A172 (cell line): ENCODE results near the gene MREG.

- RAMPAGE, long total RNA, result no peak
These were observed 39.3 kb downstream of the FN1 start for GRCh38 chr2:215396498-215397072.

DNA sequence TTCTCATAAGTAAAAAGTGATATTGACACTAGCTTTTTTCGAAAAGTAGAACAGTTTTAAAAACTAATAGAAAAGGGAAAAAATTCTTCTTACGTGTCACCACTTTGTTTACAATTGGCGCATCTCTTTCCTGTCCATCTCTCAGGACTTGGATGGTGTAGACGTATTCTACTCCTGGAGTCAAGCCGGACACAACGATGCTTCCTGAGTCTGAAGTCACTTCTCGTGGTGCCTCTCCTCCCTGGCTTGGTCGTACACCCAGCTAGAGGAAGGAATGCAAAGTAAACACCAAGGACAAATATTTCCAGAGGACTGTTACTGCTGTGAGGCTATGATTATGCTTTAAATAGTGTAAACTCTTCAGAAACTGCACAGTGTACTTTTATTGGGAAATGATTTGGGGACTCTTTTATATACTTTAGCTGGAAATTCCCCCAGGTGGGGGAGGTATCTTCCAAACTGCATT lies 38.2 kb downstream of the FN1 start:
- RAMPAGE, long total RNA, result no peak

DNA sequence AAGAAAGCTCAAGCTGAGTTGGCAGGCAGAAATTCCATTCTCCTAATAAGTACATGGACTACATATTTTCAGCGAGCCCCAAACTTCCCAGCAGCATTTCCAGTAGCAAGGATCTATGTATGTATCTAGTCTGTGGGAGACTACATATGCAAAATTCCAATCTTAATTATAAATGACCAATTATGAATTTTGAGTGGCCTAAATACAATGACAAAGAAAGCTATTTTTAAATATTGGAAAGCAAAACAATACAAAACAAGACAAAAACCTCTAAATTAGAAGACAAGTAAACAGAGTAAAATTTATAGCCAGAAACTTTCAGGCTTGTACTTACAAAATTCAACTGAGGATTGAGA lies 4.9 kb downstream of the FN1 start:
- RAMPAGE, long total RNA, result no peak

DNA sequence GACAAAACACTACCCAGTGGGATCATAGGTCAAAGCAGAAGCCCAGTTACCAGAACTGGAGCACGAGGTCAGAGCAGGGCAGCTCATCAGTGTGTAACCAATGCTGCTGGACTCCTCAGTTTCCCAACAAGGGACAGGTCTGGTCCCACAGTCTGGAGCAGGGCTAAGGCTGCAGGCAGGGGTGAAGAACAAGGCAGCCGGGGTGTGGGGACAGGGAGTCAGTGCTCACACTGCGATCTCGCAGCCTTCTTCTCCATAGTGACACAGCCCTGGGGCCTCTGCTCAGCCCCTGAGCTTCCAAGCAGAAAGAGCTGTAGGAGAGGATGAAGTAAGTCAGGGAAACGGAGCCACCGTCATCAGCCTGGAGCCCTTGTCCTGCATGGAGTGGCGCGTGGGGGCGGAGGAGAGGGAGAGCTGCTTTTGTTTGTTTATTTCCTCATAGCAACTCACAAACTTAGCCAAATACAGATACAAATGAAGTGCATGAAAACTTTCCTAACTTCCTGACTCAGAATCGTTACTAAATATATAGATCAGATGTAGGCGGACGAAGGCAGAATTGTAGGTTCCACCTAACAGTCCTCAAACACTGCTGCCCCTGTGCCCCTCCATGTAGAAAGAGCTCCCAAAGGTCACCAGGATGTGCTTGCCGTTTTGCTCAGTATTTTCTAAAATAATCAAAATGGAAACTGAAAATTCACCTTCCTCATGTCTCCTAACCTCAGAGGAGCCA lies 263.7 kb downstream of the MREG start:
- RAMPAGE, long total RNA, result no peak

GRCh38 chr2:216012866-216013979 lies at the start of gene MREG:
MREG (minus strand) TSS chr2:216013551.
- RAMPAGE, long total RNA, result no peak

GRCh38 chr2:216217417-216218039 lies 108.4 kb downstream of the XRCC5 start:
- RAMPAGE, long total RNA, result no peak

GRCh38 chr2:216540737-216541529 lies 42.3 kb downstream of the RPL37A start:
- RAMPAGE, long total RNA, result no peak

- RAMPAGE, long total RNA, result no peak
These were observed 61.3 kb upstream of the IGFBP2 start for GRCh38 chr2:216571966-216572299.

DNA sequence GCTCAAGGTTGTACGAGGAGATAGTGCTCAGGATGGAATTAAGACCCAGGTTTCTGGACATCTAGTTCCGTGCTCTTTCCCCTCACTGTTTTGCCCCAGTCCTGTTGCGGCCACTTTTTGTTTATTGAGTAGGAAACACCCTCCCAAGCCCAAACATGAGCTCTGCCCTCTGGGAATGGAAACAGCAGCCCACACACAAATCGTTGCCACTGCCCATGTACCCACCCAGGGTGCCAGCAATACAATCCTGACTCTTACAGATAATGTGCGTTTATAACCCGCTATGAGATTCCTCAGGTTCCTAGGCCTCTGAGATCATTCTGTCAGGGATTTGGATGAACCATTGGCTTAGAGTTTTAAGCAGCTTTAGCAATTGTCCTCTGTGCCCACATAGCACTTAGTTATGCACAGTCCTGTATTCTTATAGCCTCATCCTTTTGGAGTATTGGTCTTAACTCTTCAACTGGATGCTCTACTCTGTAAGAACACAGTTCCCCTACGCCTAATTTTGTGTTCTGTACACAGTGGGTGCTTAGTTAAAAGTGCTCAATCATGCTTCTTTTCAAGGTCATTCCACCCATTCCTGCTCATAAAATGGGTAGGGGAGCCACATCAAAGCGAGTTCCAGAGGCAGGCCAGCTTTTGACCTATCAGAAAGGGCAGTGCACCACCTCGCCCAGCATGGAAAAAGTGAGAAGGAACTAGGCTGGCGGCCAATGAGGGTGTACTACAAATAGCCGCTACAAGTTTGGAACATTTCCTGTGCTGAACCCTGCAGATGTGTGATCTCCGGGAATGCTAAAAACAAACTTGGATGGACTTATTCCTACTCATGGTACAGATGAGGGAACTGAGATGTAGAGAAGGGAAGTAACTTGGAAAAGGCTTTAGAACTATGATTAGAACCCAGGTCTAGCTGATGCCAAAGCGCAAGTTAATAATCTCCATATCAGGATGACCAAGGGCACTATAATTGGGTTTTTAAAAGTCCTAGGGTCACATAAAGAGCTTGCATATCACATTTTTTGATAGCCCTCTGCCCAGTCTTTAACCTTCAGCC lies 60.2 kb upstream of the IGFBP2 start:
- RAMPAGE, long total RNA, result no peak

- RAMPAGE, long total RNA, result no peak
These were observed 10.8 kb downstream of the IGFBP2 start for GRCh38 chr2:216643619-216644727.

DNA sequence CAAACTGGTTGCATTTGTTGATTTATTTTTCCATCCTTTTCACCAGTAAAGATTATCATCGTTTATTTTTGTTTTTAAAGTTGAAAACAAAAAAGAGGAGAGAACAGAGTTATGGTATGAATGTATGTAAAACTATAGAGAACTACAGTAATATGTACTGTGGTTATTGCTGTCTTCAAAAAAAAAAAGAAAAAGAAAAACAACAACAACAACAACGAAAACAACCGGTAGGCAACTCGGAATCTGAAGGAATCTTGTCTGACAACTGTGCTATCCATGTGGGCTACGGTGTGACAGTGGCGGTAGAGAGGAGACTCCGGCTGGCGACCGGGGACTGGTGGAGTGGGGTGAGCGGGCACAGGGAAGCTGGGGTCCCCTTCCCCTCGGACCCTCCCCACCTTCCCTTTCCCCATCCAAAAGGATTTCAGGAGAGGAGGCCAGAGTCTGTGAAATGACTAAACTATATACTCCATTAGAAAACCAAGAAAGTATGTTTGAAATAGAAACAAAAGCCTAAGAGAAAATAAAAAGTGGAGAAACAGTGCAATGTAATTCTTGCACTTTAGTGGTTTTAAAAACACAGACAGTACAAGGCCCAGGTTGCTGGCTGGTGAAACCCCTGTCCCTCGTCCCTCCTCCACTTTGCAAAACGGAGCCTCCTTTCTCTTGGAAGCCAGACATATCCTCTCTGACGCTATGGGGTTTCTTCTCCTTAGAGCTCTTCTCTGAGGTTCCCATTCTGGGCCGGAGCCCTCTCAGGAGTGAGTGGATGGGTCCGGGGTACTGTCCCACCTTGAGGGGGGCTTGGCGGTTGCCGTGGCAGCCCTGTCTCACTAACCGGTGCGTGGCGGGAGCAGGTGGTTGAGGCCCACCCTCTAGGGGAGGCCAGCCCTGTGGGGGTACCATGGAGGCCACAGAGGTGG lies 22.7 kb downstream of the IGFBP5 start:
- RAMPAGE, long total RNA, result no peak

- RAMPAGE, long total RNA, result no peak
These were observed 20.8 kb downstream of the IGFBP5 start for GRCh38 chr2:216674571-216674975.

- RAMPAGE, long total RNA, result no peak
These were observed 11.4 kb downstream of the IGFBP5 start for GRCh38 chr2:216683747-216684567.

GRCh38 chr2:216774248-216775043 lies 79.1 kb upstream of the IGFBP5 start:
- RAMPAGE, long total RNA, result no peak

- RAMPAGE, long total RNA, result no peak
These were observed 30.3 kb downstream of the TNP1 start for GRCh38 chr2:216829715-216829899.

DNA sequence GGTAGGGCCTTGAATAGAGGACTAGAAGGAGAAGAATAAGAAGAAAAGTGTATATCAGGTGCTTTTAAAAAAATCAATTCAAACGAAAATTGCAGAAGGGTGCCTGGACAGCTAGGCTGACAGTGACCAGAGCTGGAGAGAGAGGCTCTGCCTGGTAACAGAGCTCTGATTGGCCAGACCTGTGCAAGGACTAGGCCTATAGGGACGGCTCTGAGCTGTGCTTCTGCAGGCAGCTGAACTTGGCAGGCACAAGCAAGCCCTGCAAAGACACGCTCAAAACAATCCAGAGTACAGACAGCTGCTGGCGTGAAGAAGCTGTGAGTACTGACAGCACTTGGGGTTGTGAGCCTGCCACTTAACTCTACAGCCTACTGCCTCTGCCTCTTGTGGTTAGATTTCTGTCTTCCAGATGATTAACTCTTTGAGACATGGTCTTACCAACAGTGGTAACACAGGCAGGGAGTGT lies 568.7 kb downstream of the TNS1 start:
- RAMPAGE, long total RNA, result no peak

GRCh38 chr2:217685072-217685646 lies 317.6 kb downstream of the TNS1 start:
- RAMPAGE, long total RNA, result no peak

GRCh38 chr2:217770297-217770859 lies 232.4 kb downstream of the TNS1 start:
- RAMPAGE, long total RNA, result no peak

- RAMPAGE, long total RNA, result no peak
These were observed 205.2 kb downstream of the TNS1 start for GRCh38 chr2:217797476-217798160.

DNA sequence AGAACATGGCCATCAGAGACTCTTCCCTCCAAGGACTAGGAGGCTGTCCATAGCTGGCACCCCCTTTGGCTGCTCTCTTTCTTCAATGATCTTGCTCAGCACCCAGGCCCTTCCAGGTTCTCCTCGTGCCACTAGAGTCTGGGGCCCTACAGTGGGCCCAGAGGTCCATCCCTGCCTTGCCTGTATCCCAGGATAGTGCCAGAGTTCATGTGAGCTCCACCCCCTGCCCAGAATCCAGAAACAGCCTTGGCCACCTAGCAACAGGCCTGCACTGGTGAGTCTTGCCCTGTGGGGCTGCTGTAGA lies 180.7 kb downstream of the TNS1 start:
- RAMPAGE, long total RNA, result no peak